Subcutaneous preadipocyte (primary cell): ENCODE results near the genes LRRC51, LAMTOR1, FOLR2 and ARAP1.

- CAGE, long polyA plus RNA, result no peak
These were observed 20.0 kb downstream of the IL18BP start for GRCh38 chr11:72018780-72019086.

DNA sequence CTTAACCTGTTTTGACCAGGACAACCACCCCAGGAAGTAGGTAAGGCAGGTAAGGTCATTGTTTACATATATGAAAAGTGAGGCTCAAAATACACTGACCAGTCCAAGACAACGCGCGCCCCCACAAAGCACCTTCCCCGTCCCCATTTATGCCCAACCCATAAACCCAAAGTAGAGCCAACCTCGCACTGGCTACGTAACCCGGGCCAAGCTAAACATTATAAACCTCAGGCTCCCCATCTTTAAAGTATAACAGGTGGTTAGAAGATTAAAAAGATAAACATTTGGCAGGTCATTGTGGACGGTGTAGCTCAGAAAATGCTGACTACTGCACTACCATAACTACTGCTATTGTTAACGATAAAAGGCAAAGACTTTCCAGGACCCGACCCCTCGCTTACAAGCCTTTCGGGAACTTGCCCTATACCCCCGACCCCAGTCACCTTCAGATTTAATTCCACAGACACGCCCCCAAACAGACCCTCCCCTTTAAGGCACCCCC lies 521 bp downstream of the NUMA1 start:
- CAGE, long polyA plus RNA, result no peak

- CAGE, long polyA plus RNA, result no peak
These were observed at the start of gene LRRC51 for GRCh38 chr11:72080272-72081279. Gene LRRC51, plus strand, starts transcription at chr11:72080850.

DNA sequence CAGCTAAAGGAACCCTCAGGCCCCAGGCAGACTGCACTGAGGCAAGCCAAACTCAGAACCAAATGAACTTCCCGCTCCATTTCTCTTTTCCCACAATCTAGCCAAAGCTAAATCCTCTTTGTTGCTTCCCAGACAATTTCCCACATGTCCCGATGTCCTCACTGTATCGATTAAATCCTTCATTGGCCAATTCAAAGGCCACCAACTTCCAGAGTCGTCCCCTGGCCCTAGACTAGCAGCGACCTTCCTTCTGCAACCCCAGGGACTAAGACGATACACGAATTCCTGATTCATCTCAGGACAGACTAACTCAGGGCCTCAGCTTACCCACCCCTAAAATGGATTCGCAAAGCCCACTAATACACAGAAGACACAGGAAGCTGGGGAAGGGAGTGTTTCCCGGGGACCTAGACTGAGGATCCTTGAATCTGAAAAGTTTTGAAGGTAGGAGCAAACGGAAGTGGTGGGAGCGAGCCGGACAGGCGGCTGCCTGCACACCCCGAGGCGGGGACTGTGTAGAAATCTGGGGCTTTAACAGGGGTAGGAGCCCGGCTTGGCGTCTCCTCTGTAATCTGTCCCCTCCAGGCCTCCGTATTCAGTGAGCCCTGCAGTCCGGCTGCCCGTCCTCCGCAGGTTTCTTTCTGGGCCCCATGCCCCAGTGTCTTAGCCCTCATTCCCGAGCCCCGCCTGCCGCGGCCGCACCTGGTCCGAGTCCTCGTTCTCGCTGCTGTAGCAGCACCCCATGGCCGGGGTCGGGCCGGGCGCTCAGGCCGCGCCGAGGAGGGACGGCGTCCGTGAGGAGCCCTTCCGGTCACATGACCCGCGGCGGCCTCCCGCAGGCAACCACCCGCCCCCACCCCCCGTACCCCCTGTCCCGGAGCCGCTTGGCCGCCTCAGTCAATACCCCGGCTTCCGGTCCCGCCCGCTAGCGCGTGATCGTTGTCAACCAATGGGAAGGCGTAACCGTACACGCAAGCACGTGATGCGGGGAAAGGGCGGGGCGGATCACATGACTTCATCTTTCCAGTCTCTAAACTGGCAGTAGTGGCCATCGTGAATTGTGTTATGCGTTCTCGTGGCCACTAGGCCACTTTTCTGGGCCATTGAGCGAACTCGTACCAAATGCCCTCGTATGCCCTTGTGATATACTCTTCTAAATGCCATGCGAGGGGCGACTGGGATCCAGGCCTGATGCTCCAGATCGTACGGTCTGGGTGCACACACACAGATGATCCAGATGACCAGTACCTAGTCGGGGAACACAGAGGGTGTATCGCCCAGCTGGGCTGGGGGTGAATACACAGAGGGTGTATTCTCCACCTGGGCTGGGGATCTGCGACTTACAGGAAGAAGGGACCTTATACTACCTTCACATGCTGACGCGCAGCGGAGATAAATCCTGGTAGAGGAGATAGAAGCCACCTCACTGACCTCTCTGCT lies at the start of gene LAMTOR1:
Gene LAMTOR1, minus strand, starts transcription at position 817 of the 1,440 bp plus-strand sequence.
- CAGE, long polyA plus RNA, result start-site peak on the minus strand centred at position 804 of the sequence, 91 bp wide, 8,155 and 2,572 reads in 2 replicates

- CAGE, long polyA plus RNA, result no peak
These were observed at the start of gene FOLR2 for GRCh38 chr11:72216538-72217002. Gene FOLR2, plus strand, starts transcription at chr11:72216794.

DNA sequence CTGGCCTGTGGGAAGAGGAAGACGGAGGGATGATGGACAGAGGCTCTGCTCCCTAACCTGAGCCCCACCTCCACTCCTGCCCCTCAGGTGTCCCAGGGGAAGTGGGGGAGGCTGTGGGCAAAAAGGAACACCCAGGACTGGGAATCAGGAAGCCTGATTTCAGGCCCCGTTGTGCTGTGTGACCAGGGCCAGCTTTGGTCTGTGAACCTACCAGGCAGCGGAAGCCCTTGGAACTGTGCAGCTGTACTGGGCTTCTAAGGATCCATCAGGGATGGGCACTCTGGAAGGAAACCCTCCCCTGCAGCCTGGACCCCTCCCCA lies 40.0 kb downstream of the PDE2A start:
- CAGE, long polyA plus RNA, result no peak

GRCh38 chr11:72639881-72640297 lies 34.3 kb downstream of the PDE2A start:
- CAGE, long polyA plus RNA, result no peak

DNA sequence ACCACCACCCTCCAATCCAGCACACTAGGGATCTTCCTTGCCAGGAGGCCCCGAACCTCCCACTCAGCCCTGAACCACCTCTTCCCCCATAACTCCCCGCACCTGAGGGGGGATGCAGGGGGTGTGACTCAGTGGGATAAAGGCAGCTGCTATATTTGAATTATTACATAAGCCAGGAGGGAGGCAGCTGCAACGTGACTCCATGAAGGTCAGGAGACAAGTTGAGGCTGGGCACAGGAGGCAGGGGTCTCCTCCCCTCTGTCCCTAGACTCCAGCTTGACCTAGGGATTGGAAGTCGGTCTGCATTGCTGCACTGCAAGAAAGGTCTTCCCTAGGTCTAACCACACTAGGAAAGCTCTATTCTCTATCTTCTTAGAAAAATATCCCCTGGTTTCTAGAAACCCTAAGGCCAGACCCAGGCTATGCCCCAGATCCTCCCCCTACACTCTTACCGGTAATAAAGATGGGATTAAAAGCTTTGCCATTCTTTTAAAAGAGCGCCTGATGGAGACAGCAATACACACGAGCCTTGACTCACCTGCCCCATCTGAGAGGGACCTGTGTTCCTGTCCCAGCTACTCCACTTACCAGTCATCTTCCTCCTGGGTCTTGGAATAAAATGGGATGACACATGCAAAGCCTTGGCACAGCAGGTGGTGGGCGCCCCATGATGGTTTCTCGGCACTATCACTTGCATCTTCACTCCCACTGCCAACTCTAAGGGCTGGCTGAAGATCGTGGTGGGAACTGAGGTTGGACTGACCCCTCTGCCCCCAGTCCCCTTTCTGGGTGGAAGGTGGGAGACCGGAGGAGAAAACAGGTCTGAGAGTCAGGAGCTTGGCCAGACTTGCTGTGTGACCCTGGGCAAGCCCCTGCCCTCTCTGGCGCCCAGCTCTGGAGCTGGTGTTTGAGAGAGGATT lies 6.0 kb upstream of the PDE2A start:
- CAGE, long polyA plus RNA, result no peak

GRCh38 chr11:72684901-72685800 lies 10.9 kb upstream of the PDE2A start:
- CAGE, long polyA plus RNA, result no peak

DNA sequence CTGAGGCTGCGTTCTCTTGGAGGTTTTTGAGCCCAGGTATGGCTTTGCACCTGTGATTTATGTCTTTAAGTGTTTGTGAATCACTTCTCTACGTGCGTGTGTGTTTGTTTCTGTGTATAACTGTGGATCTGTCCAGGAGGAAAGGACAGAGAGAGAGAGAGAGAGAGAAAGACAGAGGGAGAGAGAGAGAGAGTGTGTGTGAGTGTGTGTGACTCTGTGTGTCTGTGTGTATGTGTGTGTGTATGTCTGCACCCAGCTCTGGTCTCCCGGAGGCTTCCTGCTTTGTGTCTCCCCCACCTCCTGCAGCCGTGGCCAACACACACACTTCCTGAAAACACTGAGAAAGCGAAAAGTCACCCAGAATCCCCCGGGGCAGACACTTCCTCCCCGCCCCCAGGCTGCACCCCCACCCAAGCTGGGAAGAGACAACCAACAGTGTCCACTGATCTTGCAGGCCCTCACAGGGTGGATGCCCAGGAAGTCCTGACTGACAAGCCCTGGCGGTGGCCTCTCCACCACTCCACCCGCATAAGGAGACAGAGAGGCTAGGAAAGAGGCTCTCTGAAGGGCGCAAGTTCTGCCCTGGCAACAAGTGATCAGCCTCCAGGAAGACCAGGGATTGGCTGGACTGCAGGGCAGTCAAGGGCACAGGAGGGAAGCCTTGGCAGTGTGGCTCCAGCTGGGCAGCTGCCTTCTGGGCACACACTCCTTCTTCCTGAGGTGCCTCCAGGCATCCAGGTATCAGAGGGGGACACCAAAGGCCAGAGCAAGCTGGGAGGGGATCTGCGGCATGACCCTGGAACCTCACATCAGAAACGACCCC lies 30.0 kb downstream of the ARAP1 start:
- CAGE, long polyA plus RNA, result no peak

DNA sequence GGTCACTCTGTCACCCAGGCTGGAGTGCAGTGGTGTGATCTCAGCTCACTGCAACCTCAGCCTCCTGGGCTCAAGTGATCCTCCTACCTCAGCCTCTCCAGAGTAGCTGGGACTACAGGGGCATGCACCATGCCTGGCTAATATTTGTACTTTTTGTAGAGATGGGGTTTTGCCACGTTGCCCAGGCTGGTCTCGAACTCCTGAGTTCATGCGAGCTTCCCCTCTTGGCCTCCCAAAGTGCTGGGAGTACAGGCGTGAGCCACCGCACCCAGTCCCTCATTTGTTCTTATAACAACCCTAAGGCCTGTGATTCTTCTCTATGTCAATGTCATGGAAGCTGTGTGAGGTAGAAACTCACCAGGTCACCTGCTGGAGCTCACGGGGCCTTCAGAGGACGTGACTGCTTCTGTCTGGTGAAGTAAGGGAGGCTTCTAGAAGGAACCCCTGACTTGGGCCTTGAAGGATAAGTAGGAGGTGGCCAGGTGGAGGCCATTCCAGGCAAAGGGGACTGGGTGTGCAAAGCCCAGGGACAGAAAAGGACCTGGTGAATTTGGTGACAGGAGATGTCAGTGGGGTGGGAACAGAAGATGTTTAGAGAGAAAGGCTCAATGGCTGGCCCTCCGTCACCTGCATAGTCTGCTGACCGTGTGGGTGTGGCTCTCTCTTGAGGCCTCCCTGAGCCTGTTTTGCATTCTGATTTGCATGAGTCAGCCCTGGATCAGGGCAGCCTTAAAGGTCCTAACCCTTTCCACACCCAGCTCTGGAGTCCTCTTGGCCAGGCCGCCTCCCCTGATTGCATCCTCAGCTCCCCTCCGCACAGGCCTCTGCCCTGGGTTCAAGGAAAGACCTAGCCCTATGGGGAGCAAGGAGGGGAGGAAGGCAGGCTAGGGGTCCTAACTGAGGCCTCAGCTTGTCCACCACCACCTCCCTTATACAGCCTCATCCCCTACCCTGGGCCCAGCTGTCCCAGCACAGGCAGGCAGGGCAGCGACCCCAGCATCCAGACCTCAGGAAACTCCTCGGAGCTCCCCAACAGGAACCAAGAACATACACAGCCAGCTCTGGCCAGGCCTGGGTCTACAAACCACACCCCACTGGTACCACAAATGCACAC lies 14.2 kb downstream of the ARAP1 start:
- CAGE, long polyA plus RNA, result no peak

DNA sequence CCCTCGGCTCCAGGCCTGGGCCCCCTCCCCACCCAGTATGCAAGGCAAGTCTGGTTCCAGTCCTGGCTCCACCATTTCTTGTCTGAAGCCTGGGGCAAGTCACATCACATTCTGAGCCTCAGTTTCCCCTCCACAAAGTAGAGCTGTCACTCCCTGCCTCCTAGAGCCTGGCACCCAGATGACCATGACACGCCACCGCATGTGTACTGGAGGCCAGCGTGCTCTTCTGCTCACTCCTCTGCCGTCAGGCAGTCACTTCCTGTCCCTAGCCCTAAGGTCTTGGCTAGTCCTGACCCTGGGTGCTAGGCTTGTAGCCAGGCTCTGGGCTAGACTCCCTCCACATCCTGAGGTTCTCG lies 12.7 kb downstream of the ARAP1 start:
- CAGE, long polyA plus RNA, result no peak

DNA sequence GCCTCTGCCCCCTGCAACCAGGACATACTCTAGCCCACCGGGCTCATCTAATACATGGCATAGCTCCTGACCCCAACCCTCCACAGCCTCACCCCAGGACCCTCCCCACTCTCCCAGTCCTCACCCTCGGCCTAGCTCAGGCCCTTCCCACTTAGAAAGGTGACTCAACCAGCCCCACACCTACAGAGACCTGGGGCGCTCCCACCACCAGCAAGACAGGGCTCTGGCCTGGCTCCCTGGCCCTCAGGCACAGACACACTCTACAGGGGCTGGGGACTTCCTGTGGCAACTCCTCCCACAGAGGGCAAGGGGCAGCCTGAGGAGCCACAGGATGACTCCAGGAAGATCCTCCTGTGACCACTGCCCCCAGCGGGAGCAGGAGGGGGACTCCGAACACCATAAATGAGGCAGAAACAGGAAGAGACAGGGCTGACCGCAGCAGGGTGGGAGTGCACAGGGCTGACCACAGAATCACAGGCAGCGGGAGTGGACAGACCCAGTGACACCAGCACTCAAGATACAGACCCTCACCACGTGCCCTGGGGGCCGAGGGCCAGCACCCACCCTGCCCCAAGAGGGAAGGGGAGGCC lies 10.9 kb downstream of the ARAP1 start:
- CAGE, long polyA plus RNA, result no peak

DNA sequence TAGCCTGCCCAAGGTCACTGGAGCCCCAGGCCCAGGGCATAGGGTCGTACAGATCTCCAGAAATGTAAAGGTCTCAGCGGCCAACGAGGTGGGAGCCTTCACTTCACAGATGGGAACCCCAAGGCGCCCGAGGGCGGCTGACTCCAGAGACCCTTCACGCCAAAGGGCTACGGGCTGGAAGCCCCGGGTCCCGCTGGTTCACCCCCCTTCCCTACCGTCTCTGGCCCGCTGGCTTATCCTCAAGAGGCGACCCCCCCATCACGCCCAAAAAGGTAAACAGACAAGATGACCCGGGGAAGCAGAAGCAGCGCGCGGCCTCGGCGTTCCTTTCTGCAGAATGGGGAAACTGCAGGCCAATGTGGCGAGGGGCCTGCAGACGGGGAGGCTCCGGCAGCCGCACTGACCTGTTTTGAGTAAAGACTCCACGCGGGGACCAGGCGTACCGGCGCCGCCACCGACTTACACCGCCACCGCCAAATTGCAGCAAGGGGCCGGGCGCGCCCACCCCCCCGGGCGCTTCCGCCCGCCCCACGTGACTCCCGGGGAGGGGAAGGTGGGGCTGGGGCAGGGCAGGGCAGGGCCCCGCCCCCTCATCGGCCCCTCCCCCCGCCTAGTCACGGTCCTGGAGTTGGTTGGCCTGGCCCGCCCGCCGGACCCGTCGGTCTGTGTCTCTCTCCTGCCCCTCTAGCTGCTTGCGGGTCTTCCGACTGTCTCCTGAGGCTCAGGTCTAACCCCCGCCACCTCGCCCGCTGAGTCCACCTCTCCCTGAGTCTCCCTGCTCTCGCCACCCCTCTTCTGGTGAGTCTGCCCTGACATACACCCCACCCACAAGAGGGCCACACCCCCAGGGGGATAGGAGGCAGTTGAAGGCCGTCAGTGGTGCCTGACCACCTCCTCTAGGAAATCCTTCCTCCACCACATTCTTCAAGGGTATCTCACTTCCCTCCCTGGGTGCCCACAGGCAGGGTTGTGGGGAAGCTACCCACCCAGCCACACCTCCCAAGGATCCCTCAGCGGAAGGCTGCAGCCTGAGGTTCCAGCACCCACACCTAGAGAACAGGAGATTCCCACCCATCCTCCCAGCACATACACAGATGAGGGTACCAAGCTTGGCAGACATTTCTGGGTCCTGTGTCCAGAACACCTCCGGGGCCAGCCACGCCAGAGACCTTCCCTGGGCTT lies at the start of gene ARAP1:
Gene ARAP1, minus strand, starts transcription at position 485 of the 1,182 bp plus-strand sequence.
- CAGE, long polyA plus RNA, result no peak

DNA sequence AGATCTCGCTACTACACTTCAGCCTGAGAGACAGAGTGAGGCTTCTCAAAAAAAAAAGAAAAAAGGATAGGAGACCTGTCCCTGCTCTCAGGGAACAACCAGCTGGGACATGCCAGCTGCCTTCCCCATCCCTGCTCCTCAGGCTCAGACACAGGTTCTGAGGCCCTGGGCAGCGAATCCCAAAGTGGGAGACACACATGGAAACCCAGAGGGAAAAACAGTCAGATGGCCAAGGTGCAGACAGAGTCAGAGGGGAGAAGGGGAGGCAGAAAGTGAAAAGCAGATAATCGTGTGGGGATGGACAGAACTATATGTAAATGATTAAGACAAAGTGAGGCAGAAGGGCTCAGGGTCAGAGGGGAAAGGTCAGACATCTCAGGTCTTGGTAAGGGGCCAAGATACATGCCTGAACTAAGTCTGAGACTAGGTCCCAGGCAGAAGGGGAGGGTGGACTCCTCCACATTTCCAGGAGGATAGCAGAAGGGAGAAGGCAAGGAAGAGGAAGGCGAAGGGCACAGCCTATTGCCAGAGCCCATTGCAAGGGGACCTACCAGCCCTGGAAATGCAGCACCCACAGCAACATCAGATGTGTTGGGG lies 14.2 kb downstream of the STARD10 start:
- CAGE, long polyA plus RNA, result no peak

- CAGE, long polyA plus RNA, result no peak
These were observed 7.0 kb upstream of the ATG16L2 start for GRCh38 chr11:72807094-72807767.

DNA sequence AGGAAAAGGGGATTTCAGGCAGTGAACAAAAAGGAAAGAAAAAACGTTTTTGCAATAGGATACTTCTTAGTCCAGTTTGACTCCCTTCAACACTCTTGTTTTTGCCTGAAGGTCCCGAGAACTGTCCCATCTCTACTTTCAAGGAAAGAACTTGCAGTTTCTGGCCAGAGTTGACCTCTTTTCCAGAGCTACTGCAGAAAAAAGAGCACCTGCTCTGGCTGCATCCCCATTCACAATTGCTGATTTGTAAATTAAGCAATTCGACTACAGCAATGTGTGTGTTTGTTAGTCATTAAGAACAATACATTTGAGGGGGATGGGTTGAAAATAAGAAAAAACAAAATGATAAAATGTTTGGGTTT lies 160.0 kb downstream of the FCHSD2 start:
- CAGE, long polyA plus RNA, result no peak

DNA sequence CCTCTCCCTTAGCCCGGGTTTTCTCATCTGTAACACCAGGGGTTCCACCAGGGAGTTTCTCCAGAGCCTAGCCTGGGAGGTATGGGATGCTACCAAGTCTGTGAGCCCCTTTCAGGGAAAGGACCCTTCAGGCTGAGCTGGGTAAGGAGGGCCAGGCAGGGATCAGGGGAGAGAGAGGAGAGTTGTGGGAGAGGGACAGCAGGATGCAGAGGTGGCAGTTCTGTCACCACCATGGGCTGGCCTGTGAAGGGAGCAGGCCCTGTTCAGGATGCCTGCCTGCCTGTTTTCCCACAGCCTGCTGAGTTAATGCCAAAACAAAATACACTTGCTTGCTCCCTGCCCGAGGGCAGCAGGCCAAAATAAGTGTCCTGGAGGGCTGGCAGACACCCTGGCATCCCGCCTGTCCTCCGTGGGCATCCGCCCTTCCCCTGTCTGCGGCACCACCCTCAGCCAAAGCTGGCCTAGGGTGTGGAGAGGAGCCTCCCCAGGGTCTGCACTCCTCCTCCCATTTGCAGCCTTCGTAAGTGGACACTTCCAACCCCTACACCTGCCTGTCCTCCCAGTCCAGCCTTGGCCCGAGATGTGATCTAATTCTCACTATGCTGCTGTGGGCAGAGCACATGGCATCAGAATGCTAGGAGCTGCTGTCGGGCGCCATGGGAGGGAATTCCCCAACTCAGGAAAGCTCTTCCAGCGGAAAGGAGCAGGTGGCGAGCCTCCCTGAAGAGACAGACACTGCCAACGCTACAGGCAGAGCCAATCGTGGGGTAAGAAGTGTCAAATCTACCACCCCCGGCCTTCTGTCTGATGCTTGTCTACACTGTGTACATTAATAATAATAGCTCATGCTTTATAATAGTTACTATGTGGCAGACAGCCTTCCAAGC lies 6.0 kb upstream of the FCHSD2 start:
- CAGE, long polyA plus RNA, result no peak

DNA sequence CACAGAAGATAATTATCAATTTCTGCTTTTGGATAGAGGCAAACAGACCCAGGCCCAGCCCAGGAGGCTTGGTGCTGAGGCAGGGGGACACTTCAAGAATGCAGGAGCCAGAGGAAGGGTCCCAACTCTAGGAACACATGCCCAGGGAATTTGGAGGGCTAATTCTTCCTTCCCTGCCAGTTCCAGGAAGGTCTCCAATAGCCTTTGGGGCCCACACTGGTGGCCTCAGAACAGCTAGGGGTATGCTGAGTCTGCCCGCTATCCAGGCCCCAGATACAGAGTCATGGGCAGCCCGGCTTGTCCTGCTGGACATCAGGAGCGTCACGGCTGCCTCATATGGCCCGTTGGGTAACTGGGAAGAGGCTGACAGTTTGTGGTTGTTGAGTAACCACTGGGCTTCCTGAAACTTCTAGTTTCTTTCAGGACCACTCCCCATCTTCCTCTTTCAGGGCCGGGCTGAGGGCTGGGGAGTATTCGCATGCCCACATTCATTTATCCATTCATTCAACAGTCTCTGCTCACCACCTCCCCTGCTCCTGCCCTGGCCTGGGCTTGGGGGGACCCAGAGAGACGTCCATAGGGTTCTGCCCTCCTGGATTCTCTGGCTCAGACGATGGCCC lies 13.5 kb upstream of the P2RY2 start:
- CAGE, long polyA plus RNA, result no peak

DNA sequence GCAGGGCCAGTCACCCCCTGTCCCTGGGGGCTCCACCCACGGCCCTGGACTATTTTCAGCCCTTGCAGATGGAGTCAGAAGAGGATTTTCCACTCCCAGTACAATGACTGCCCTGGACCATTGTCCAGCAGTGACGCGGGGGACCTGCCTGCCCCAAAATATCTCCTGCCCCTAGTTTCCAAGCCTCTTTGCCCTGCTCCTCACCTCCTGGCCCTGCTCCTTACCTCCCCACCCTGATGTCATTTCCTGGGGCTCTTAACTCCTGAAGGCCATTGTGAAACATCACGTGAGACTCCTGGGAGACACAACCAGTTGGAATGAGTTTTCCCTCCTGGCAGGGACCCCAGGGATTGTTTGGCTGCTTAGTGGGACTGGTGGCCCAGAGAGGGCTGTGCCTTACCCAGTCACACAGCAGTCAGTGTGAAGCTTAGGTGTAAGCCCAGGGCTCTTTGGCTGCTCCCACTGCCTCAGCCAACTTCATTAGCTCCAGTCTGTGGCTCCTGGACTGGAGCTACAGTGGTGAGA lies 22.2 kb downstream of the P2RY2 start:
- CAGE, long polyA plus RNA, result no peak